Aortic smooth muscle cell (primary cell): ENCODE data around the gene ZNF774.

- RRBS: 17% methylated on average over 6 of the region's 16 CpGs
These were observed 26.6 kb upstream of the SEMA4B start for GRCh38 chr15:90174384-90175048.

DNA sequence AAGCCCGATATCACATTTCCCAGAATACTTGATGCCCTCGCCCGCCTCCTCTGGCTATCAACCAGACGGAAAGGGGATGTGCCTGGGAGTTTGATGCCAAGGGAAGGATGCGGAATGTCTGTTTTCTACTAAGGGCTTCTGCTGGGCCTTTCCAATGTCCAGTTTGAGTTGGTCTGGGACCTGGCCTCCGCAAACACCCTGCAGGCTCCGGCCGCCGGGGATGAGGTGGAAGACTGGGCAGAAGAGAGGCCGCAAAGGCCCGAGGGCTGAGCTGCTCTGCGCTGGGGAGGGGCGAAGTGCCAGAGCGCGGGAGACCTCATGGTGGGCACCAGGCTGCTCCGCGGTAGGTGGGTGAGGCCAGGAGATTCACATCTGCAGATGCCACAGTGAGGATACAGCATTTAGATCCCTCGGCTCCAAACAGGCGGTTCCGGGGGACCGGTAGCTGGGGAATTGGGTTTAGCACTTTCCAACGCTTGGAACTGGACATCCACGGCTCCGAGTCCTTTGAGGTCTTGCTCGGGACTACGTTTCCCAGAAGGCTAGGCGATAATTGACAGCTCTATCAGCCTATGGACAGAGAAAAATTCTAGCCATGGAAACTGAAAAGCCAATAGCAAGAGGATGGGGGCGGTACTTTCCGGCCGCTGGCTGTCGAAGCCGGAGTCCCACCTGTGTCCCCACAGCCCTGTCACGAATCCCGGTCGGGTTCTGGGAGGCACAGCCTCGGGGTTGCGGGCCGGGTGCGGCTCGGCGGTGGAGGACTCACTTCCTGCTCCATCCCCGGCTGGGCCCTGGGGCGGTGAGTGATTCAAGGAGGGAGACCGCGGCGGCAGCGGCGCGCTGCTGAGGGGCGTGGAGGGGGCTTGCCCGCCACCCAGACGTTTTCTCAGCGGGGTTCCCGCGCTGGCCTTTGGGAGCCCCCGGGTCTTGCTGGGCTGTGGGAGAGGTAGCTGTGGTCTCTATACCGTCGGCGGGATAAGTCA, at the start of gene ZNF774:
Gene ZNF774, plus strand, starts transcription at position 675 of the 986 bp plus-strand sequence.
- RRBS: 1% methylated on average over 9 of the region's 59 CpGs

- RRBS: no CpG with 5 or more reads among the region's 5 CpGs
These were observed 6.5 kb downstream of the ZNF774 start for GRCh38 chr15:90358511-90358979.

GRCh38 chr15:90392817-90393347, 4.8 kb downstream of the IQGAP1 start:
- RRBS: no CpG with 5 or more reads among the region's 8 CpGs

DNA sequence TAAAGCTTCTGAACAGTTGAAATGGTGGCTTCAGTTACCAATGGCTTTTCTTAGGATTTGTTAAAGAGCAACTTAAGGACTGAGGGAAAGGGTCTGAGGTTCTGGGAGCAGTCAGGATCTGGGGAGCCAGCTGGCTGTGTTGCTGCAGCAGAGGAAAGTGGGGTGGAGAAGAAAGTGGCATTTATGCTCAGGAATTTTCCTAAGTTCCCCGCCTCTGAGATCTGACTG, 37.6 kb downstream of the IQGAP1 start:
- RRBS: no CpG with 5 or more reads among the region's 1 CpG

DNA sequence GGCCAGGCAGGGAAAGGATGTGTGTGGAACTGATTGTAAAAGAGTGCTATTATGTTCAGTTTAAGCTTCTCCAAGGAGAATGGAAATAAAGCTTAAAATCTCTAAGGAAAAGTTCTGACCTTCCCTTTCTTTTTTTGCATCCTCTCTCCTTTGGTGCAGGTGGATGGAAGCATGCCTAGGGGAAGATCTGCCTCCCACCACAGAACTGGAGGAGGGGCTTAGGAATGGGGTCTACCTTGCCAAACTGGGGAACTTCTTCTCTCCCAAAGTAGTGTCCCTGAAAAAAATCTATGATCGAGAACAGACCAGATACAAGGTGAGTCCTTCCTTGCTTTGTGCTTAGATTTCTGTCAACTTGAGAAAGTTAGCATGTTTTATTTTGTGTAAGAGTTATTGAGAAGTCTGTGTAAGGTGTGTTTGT, 37.9 kb downstream of the IQGAP1 start:
- RRBS: no CpG with 5 or more reads among the region's 1 CpG

DNA sequence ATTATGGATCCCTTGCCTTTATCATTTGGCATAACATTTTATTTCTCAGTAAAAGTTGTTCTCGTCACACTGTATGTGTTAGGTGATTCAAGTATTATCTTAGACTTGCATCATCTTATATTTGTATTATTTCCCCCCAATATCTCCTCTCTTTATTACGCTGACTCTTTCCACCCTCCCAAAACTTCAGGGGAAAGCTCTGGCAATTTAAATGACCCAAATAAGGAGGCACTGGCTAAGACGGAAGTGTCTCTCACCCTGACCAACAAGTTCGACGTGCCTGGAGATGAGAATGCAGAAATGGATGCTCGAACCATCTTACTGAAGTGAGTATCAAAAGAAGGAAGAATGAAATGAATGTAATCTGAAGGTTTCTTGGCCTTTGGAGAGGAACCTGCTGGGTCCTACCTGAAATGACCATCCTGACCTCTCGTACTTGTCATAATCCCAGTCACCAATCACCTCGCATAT, 42.9 kb upstream of the CRTC3 start:
- RRBS: no CpG with 5 or more reads among the region's 8 CpGs

- RRBS: 76% methylated on average over 3 of the region's 20 CpGs
These were observed 841 bp upstream of the CRTC3 start for GRCh38 chr15:90528893-90529270.

GRCh38 chr15:90533660-90534229, 4.0 kb downstream of the CRTC3 start:
- RRBS: no CpG with 5 or more reads among the region's 4 CpGs

- RRBS: no CpG with 5 or more reads among the region's 4 CpGs
These were observed 28.4 kb downstream of the CRTC3 start for GRCh38 chr15:90558116-90558576.

GRCh38 chr15:90564023-90564700, 34.4 kb downstream of the CRTC3 start:
- RRBS: no CpG with 5 or more reads among the region's 5 CpGs

- RRBS: no CpG with 5 or more reads among the region's 3 CpGs
These were observed 38.8 kb downstream of the CRTC3 start for GRCh38 chr15:90568519-90568904.

DNA sequence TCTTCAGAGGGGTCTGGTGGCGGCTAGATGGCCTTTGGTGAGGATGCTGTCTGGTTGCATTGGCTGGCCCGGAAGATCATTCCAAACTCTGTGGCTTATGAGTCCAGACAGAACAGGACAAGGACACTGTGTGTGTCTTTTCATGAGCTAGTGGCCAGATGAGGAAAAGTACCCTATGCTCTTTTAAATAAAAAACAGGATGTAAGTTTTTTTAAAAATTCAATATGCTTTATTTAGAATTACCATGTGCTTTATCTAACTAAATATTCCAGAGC, 51.3 kb downstream of the CRTC3 start:
- RRBS: no CpG with 5 or more reads among the region's 2 CpGs

GRCh38 chr15:90659943-90660974, 56.9 kb upstream of the BLM start:
- RRBS: no CpG with 5 or more reads among the region's 12 CpGs

- RRBS: 2% methylated on average over 9 of the region's 50 CpGs
These were observed 51.4 kb upstream of the BLM start for GRCh38 chr15:90665501-90666295.

DNA sequence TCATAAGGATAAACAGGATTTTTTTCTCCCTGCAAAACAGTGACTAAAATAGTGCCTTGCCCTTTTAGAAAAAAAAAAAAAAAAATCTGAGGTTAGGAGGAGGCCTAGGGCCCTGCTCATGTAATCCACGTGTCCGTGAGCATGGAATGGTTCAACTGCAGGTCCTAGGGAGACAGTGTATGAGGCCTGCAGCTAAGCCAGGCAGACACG, 36.6 kb upstream of the BLM start:
- RRBS: no CpG with 5 or more reads among the region's 3 CpGs

DNA sequence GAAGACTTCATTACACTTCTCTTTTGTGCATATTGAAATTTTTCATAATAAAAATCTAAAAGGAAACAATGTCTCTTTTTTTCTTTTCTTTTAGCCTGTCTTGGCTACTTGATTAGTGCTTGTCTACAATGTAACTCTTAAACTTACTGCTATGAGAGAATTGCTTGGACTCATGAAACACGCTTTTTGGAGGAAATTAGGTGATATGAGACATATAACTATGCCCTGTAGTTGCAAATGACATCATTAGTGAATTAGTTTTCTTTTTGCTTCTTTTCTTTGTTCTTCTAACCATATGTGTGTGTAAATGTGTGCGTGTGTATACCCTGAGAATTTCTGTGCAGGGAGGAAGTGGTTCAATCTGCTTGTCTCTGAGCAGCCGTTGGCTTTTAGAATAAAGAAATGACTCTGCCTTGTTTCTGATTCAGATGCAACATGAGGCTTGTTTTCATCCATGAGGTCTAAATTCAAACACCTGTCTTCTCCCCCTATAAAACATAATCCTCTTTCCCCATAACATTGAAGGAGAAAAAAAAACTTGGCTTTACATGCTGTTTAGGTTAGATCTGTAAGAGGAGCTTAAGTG, 30.7 kb upstream of the BLM start:
- RRBS: no CpG with 5 or more reads among the region's 3 CpGs

DNA sequence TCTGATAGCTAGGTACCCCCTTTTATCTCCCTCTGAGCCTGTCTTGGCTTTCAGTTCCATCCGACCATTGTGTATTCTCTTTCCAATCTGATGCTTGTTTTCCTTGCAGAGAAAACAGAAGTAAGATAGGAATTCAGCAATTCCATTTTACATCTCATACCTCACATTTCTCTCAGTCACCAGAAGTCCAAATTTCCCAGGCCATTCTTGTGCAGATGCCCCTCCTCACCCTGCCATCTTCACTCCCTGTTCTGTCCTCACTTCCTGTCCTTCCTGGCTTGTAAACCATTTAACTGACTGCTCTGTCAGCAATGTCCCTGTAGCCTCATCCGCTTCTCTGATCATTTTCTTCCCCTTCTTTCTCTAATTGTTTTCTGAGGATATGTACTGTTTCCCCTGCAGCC, 40.2 kb downstream of the BLM start:
- RRBS: no CpG with 5 or more reads among the region's 2 CpGs

- RRBS: no CpG with 5 or more reads among the region's 17 CpGs
These were observed 2.1 kb upstream of the FURIN start for GRCh38 chr15:90866136-90866753.

GRCh38 chr15:90878509-90879365, 5.6 kb upstream of the FES start:
- RRBS: no CpG with 5 or more reads among the region's 19 CpGs